Adrenal gland (tissue), 7 donors: ENCODE measurements around a stretch of chr3.

DNA sequence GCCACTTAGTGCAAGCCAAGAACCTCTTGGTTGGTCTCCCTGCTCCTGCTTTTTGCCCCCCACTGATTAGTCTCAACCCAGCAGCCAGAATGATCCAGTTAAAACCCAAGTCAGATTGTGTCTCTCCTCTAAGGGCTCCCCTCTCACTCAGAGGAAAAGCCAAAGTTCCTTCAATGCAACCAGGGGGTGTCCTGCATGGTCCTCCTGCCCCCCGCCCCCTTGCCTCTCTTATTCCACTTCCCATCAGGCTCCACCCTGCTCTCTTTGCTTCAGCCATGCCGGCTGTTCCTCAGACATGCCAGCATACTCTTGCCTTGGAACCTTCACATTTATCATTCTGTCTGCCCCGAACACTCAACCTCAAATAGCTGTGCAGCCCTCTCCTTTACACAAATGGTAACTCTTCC lies 948 bp upstream of the GALNT15 start:
- PRO-cap, 3 experiments = no peak in any of the 3 experiments
- RAMPAGE, long total RNA, 4 experiments = no peak in any of the 4 experiments
- RRBS = no CpG with 5 or more reads among the region's 3 CpGs

DNA sequence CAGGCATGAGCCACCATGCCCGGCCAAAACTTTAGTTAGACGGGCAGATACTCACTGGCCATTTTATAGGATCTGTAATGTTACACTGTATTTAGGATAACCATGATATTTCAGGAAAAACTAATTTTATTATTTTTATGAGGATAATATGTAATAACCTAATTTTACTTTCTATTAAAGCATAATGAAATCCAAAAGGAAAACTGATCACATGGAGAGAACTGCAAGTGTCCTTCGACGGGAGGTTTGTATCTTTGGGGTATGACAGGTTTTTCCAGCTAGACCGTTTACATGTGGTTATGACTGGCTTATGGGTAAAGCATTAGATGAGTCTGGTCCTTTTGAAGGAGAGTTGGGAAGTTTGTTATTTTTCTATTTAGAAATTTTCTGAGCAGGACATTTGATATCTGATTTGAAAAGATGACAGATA lies 6.5 kb downstream of the OXNAD1 start:
- PRO-cap, 3 experiments = no peak in any of the 3 experiments
- RAMPAGE, long total RNA, 4 experiments = no peak in any of the 4 experiments
- RRBS = no CpG with 5 or more reads among the region's 5 CpGs

- PRO-cap, 3 experiments = no peak in any of the 3 experiments
- RAMPAGE, long total RNA, 4 experiments = no peak in any of the 4 experiments
- RRBS = no CpG with 5 or more reads among the region's 8 CpGs
These were observed 71.0 kb downstream of the OXNAD1 start for GRCh38 chr3:16335992-16336433.

- PRO-cap, 3 experiments = no peak in any of the 3 experiments
- RAMPAGE, long total RNA, 4 experiments = no peak in any of the 4 experiments
- RRBS = no CpG with 5 or more reads among the region's 5 CpGs
These were observed 107.6 kb downstream of the OXNAD1 start for GRCh38 chr3:16372646-16372909.

- PRO-cap, 3 experiments = no peak in any of the 3 experiments
- RAMPAGE, long total RNA, 4 experiments = no peak in any of the 4 experiments
- RRBS = no CpG with 5 or more reads among the region's 15 CpGs
These were observed 109.6 kb downstream of the OXNAD1 start for GRCh38 chr3:16374549-16375040.

DNA sequence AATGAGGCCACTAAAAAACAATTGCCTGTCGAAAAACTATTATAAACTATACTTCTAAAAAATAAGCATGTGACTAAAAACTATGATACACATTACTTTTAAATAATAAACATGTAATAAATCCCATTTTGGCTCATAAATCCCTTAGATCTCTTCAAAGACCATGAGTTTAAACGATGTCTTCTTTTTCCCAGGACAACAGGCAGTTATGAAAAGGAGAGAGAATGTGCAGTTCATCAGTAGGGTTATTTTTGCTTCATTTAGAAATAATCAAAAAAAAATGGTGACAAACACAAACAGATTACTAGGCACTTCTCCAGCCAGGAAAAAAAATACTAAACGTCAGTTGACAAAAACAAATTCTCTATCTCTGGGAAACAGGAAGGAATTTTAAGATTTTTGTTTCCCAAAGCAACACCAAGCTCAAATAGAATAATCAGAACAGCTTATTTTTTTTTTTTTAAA lies 95.2 kb downstream of the RFTN1 start:
- PRO-cap, 3 experiments = no peak in any of the 3 experiments
- RAMPAGE, long total RNA, 4 experiments = no peak in any of the 4 experiments
- RRBS = no CpG with 5 or more reads among the region's 3 CpGs

DNA sequence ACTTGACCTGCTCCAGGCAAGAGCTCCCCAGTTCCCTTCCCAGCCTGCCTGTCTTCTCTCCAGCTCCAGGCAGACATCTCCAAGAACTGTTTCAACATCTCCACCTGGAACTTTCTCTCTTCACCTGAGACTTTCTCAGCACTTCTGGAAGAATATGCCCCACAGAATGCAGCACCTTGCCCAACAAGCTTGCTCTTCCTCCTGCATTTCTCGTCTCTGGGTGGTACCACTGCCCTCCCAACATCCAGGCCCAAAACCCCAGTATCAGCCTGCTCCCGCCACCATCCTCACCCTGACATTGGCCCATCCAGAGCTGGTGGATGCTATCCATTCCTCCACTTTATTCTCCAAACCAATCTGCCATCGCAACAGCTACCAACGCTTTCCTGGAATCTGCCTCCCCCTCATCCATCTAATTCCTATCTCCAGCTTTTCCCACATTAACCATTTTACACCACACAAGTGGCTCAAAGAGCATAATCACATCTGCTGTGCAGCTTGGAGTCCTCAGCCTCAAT lies 8.7 kb downstream of the RFTN1 start:
- PRO-cap, 3 experiments = no peak in any of the 3 experiments
- RAMPAGE, long total RNA, 4 experiments = no peak in any of the 4 experiments
- RRBS = no CpG with 5 or more reads among the region's 4 CpGs

GRCh38 chr3:16515652-16516418 lies 2.3 kb upstream of the RFTN1 start:
- PRO-cap, 3 experiments = no peak in any of the 3 experiments
- RAMPAGE, long total RNA, 4 experiments = no peak in any of the 4 experiments
- RRBS = no CpG with 5 or more reads among the region's 11 CpGs

- PRO-cap, 3 experiments = no peak in any of the 3 experiments
- RAMPAGE, long total RNA, 4 experiments = no peak in any of the 4 experiments
- RRBS = no CpG with 5 or more reads among the region's 3 CpGs
These were observed 92.3 kb upstream of the DAZL start for GRCh38 chr3:16697344-16698200.

- PRO-cap, 3 experiments = no peak in any of the 3 experiments
- RAMPAGE, long total RNA, 4 experiments = no peak in any of the 4 experiments
- RRBS = no CpG with 5 or more reads among the region's 11 CpGs
These were observed 35.6 kb upstream of the PLCL2 start for GRCh38 chr3:16849172-16849603.

- PRO-cap, 3 experiments = no peak in any of the 3 experiments
- RAMPAGE, long total RNA, 4 experiments = no peak in any of the 4 experiments
- RRBS = no CpG with 5 or more reads among the region's 9 CpGs
These were observed 2.6 kb upstream of the PLCL2 start for GRCh38 chr3:16881813-16882798.

DNA sequence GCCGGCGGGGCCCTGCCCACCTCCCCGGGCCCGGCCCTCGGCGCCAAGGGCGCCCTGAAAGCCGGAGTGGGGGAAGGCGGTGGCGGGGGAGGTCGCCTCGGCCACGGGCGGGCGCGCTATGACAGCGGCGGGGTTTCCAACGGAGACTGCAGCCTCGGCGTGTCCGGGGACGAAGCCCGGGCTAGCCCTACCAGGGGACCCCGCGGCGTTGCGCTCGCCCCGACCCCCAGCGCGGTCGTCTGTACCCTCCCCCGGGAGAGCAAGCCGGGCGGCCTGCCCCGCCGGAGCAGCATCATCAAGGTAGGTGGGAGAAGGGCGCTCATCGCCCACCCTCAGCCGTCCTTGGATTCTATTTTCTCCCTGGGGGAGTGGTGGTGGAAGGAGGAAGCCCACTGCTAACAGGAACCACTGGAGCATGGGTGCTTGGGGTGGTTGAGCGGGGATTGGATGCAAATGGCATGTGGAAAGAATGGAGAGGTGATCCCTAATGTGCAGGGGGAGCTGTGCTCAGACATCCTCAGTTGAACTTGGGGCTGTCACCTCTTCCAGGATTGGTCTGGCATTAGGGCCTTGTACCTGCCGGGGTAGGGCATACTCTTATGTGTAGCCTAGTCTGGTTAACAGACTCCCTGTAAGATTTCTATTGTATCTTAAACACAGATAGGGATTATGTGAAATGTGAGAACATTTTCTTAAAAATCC lies 463 bp downstream of the PLCL2 start:
- PRO-cap, 3 experiments = peak in 3 of 3 experiments; most common plus-strand start position 510 of the sequence (in 1); most common minus-strand start position 243 of the sequence (in 1)
- RAMPAGE, long total RNA, 4 experiments = start-site peak on the plus strand in 3 of 4 experiments, centred at positions 83 to 118 of the sequence, 175 to 234 reads per replicate
- RRBS = 1% methylated on average over 18 of the region's 43 CpGs

DNA sequence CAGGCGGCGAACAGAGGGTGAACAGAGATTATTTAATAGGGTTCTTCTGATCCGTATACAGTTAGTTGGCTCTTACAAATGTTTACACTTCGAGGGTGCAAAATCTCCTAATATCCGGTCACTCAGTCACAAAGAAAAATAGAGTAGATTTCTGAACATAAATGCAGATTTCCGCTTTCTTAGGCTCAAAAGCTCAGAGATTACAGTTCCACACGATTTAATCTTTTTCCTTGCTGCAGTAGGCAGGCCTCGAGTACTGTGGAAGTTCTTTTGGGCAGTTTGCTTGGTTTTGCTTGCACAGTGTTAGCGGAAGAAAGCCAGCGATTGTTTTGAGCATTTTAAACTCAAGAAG lies 990 bp downstream of the PLCL2 start:
- PRO-cap, 3 experiments = peak in 1 of 3 experiments; most common minus-strand start position 260 of the sequence (in 1)
- RAMPAGE, long total RNA, 4 experiments = no peak in any of the 4 experiments
- RRBS = no CpG with 5 or more reads among the region's 10 CpGs

- PRO-cap, 3 experiments = no peak in any of the 3 experiments
- RAMPAGE, long total RNA, 4 experiments = no peak in any of the 4 experiments
- RRBS = no CpG with 5 or more reads among the region's 8 CpGs
These were observed 129.8 kb downstream of the PLCL2 start for GRCh38 chr3:17014413-17015132.

DNA sequence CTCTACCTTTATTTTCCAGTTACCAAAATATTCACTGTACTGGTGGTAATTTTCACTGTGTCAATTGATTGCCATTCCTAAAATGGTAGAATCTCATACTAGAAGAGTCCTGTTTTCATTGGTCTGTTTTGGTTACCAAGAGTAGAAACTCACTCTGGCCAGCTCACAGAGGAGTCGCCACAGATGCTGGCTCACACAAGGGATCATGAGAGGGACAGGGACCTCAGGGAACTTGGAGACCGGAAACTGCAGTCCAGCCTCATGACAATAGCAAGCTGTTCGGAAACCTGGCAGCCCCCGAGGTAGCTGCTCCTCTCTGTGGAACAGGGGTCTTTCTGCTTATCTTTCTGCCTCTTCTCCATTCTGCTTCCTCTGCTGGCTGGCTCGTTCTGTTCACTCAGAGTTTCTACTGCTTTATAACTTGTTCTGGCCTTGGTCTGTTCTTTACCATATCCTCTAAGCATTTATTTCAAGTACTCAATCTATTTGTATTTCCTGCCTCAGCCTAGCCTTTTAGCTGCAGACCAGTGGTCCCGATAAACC lies 192.9 kb downstream of the PLCL2 start:
- PRO-cap, 3 experiments = no peak in any of the 3 experiments
- RAMPAGE, long total RNA, 4 experiments = no peak in any of the 4 experiments
- RRBS = no CpG with 5 or more reads among the region's 6 CpGs

GRCh38 chr3:17088905-17089336 lies 204.2 kb downstream of the PLCL2 start:
- PRO-cap, 3 experiments = no peak in any of the 3 experiments
- RAMPAGE, long total RNA, 4 experiments = no peak in any of the 4 experiments
- RRBS = no CpG with 5 or more reads among the region's 4 CpGs

- PRO-cap, 3 experiments = no peak in any of the 3 experiments
- RAMPAGE, long total RNA, 4 experiments = no peak in any of the 4 experiments
- RRBS = no CpG with 5 or more reads among the region's 4 CpGs
These were observed 298.1 kb downstream of the PLCL2 start for GRCh38 chr3:17182816-17183320.

DNA sequence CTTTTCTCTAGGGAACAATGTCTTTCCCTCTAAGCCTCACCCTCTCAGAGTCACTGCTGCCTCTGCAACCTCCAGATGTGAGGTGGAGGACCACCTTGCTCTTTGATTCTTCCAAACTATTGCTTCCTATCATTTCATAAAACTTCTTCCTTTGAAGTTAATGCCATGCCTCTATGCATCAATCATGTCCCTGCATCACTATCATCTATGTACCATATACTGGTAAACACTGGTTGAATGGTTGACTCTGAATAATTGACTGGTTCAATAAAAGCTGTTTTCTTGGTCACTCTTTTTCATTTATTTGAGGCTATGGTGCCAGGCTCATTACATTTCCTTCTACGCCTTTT lies 418.4 kb downstream of the PLCL2 start:
- PRO-cap, 3 experiments = no peak in any of the 3 experiments
- RAMPAGE, long total RNA, 4 experiments = no peak in any of the 4 experiments
- RRBS = no CpG with 5 or more reads among the region's 1 CpG

- PRO-cap, 3 experiments = no peak in any of the 3 experiments
- RAMPAGE, long total RNA, 4 experiments = no peak in any of the 4 experiments
- RRBS = no CpG with 5 or more reads among the region's 3 CpGs
These were observed 412.2 kb downstream of the TBC1D5 start for GRCh38 chr3:17330103-17330715.

- PRO-cap, 3 experiments = peak in 3 of 3 experiments; most common plus-strand start chr3:18424072 (in 3); most common minus-strand start chr3:18424109 (in 1)
- RAMPAGE, long total RNA, 4 experiments = no peak in any of the 4 experiments
- RRBS = no CpG with 5 or more reads among the region's 34 CpGs
These were observed 1.5 kb downstream of the SATB1 start for GRCh38 chr3:18423293-18424396.